Subcutaneous preadipocyte (primary cell): Measurements from ENCODE around the genes CACNA1E and ZNF648.

DNA sequence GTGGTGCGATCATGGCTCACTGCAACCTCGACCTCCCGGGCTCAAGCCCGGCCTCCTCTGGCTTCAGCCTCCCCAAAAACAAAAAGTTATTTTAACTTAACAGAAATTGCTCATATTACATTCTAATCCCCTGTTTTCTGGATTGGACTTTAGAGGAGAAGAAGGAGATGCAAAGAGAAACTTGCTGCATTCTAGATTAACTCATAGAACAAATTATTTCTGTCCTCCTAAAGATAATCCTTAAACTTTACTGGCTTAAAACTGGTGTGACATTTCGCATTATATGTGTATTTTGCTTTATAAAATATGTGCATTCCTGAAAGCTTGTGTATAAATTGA is 953 bp downstream of the KIAA1614 start:
- CAGE, long polyA plus RNA: no peak

DNA sequence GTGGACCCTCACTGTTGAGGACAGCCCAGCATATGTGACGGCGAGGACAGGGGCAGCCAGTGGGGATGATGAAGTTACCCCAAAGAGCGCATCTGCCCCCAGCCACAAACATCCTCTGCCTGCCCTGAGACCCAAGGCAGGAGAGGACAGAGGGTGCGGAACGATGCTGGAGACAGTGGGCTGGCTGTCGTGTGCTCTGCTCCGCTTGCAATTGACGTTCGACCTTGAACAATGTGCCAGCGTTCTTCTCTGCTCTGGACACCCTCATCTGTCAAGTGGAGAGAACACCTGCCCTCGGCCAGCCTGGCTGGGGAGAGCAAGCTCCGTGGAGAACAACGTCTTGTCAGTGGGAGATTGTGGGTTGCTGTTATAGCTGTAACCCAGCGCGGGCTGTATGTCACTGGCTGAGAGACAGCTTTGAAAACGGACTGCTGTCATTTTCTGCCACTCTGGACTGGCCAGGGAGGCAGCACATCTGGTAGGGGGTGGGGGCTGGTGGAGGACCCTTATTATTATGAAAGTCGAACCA is 14.6 kb downstream of the KIAA1614 start:
- CAGE, long polyA plus RNA: no peak

- CAGE, long polyA plus RNA: no peak
Observed at GRCh38 chr1:180940629-180941164, 28.0 kb downstream of the KIAA1614 start.

GRCh38 chr1:180953128-180953732 is 40.5 kb downstream of the KIAA1614 start:
- CAGE, long polyA plus RNA: no peak

- CAGE, long polyA plus RNA: no peak
Observed at GRCh38 chr1:181013222-181014060, 9.2 kb downstream of the STX6 start.

- CAGE, long polyA plus RNA: no peak
Observed at GRCh38 chr1:181104165-181104364, 15.6 kb downstream of the IER5 start.

GRCh38 chr1:181105504-181105677 is 16.9 kb downstream of the IER5 start:
- CAGE, long polyA plus RNA: no peak

DNA sequence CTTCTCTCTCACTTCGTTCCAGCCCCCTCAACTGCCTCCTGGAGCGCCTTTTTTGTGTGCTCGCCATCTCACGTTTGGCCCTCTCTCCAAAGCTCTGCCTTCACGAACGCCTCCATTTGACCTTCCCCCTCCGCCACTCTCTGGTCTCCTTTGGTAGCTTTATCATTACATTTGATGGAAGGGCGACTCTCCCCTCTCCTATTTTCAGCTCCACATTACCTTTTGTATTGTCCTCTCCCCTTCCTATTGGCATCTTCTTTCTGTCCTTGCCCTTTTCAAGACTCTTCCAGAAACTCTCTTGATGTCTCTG is 17.3 kb downstream of the IER5 start:
- CAGE, long polyA plus RNA: no peak

- CAGE, long polyA plus RNA: no peak
Observed at GRCh38 chr1:181152835-181153422, 64.4 kb downstream of the IER5 start.

GRCh38 chr1:181396051-181396998 is 87.0 kb upstream of the CACNA1E start:
- CAGE, long polyA plus RNA: no peak

GRCh38 chr1:181483429-181483750 is at the start of gene CACNA1E:
CACNA1E (plus strand) TSS chr1:181483517.
- CAGE, long polyA plus RNA: no peak

- CAGE, long polyA plus RNA: no peak
Observed at GRCh38 chr1:182002929-182003439, 58.5 kb downstream of the ZNF648 start.

- CAGE, long polyA plus RNA: no peak
Observed at GRCh38 chr1:182056584-182057069, 4.9 kb downstream of the ZNF648 start.

DNA sequence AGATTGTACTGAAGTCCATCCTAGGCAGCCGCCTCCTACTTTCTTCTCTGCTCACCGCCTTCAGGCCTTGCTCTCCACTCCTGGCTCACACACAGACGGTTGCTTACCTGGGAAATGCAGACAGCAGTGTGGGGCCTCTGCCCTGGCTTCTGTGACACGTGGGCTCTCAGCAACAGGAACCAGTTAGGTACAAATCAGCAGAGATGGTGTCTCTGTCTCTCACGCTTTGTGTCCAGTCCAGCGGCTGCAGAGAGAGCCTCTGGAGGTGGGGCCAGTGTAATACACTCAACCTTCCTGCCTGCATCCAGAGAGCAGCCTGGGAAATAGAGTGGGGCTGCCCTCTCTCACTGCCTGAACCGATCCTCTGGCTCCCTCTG is at the start of gene ZNF648:
Gene ZNF648 (minus strand): TSS at position 252 of the 377 bp plus-strand sequence.
- CAGE, long polyA plus RNA: no peak

DNA sequence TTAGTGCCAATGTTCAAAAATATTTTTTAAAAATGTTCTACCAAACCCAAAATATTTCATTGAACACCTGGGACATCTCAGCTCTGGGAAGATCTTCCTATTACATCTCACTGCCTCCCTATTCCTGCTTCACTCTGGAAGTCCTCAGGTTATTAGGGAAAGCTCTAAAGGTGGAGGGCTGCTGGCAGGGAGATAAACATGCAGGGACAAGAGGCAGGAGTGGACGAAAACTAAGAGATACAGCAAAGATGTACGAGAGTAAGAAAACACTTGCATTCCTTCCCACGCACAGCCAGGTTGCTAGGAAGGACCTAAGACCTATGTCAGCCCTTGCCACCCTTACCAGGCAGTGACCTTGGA is 87.3 kb upstream of the ZNF648 start:
- CAGE, long polyA plus RNA: no peak

GRCh38 chr1:182163549-182164199 is 102.2 kb upstream of the ZNF648 start:
- CAGE, long polyA plus RNA: no peak

DNA sequence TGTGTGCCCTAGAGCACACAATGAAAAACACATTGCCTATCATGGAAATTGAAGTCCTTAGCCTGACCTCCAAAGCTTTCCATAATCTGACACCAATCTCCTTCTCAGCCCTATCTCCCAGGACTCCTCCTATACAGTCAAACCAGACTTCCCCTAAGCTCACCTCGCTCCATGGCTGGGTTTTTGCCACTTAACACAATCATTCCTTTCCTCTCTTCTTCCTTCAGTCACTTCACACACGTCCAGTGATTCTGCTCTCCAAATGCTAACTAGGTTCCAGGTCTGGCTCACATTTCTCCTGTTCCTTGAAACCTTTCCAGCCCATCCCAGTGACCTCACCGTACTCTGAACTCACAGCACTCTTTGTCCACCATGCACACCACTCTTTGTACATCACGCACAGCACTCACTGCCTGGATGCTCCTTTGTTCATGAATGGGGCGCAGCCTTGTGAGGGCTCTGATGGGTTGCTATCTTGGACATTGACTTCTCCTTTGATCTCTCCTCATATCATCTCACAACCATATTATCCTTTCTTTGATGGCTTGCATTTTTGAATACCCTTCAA is 98.4 kb downstream of the GLUL start:
- CAGE, long polyA plus RNA: no peak

- CAGE, long polyA plus RNA: no peak
Observed at GRCh38 chr1:182300845-182301261, 90.7 kb downstream of the GLUL start.

DNA sequence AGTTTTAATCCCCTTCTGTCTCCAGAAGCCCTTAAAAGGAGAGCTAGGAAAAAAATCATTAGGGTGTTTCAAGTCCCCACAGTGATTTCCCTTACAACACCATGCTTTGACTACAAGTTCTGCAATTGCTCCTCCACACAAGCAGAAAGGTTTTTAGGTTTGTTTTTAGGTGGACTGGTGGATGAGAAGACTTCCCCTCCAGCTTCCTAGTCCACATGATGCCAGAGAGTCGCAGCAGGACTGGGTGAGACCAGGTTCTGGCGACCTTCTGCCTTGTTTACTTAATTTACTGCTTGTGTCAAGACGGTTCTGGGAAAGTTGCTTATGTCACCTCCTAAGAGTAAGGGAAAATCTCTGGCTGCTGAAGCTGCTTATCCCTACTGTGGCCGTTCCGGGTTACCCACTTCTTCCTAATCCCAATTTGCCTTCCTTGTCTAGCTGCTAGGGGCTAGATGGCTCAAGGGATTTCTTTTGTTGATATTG is 76.4 kb downstream of the GLUL start:
- CAGE, long polyA plus RNA: no peak

GRCh38 chr1:182351797-182352325 is 39.7 kb downstream of the GLUL start:
- CAGE, long polyA plus RNA: no peak